ENCODE data around the genes UNC45A and SLCO3A1.

- RRBS, result no CpG with 5 or more reads among the region's 15 CpGs
These were observed 78.8 kb upstream of the BLM start for GRCh38 chr15:90638112-90638989.

DNA sequence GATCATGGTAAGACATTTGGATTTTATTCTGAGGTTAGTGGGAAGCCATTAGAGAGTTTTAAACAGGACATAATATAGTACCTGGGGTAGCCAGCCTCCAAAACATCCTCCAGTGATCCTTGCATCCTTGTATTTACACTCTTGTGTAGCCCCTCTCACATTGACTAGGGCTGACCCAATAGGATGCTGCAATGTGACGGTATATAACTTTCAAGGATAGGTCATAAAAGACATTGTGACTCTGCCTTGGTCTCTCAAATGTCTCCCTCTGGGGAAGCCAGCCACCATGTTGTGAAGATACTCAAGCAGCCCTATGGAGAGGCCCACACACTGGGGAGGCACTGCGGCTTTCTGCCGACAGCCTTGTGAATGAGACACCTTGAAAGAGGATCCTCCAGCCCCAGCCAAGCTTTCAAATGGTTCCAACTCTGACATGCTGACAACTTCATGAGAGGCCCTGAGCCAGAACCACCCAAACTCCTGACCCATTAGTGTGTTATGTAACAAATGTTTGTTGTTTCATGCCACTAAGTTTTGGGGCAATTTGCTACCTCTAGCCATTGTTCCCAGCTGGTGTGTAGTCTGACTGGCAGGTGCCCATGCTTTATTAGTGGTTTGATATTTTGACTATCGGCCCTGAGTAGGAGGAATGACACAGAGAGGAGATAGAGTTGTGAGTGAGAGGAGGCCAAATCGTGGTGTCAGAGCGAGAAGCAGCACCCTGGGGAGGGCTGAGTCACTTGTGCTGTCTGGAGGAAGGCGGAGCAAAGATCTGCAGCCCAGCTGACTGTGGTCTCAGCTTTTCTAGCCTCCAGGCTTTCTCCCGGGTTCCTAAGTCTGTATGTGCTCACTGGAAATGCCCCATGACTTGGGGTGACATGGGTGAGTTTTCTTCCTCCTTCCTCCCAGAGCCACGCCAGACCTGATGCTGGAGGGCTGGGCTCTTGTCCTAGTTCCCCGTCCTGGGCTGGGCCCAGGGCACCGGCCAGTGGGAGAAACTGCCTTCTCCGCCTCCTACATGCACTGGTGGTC, 56.9 kb upstream of the BLM start:
- RRBS, result no CpG with 5 or more reads among the region's 12 CpGs

DNA sequence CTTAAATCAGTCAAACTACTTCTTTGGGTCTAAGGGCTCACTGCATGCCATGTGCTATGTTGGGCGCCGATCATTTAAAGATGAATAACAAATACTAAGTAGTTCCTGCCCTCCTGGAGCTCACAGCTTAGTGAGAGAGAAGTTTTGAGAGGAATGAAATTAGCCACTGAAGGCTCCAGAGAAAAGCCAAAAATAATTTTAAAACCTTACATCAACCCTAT, 44.5 kb downstream of the BLM start:
- RRBS, result no CpG with 5 or more reads among the region's 2 CpGs

- RRBS, result no CpG with 5 or more reads among the region's 6 CpGs
These were observed 60.0 kb upstream of the FURIN start for GRCh38 chr15:90808339-90808924.

DNA sequence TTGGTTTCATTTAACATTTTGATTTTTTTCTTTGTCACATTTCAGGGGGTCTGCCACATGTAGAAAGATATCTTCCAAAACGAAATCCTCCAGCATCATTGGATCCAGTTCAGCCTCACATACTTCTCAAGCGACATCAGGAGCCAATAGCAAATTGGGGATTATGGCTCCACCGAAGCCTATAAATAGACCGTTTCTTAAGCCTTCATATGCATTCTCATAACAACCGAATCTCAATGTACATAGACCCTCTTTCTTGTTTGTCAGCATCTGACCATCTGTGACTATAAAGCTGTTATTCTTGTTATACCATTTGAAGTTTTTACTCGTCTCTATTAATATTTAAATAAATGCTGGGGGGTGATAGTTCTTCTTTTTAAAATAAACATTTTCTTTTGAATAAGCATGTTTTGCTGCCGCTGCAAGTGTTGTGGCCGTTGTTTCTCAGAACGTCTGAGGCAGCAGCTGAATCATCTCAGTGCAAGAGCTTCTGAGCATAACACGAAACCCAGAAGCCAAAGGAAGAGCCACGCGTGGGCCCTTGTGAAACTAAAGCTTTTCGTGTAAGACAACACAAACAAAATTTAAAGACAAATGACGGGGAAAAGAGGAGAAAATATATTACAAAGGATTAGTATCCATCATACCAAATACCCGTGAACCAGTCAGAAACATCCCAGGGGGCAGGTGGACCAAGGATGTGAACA, 53.2 kb upstream of the FURIN start:
- RRBS, result no CpG with 5 or more reads among the region's 15 CpGs

- RRBS, result no CpG with 5 or more reads among the region's 3 CpGs
These were observed 7.8 kb upstream of the FURIN start for GRCh38 chr15:90860686-90860943.

- RRBS, result no CpG with 5 or more reads among the region's 9 CpGs
These were observed 7.1 kb upstream of the FURIN start for GRCh38 chr15:90861301-90861766.

- RRBS, result no CpG with 5 or more reads among the region's 5 CpGs
These were observed 965 bp upstream of the FES start for GRCh38 chr15:90883349-90883728.

- RRBS, result no CpG with 5 or more reads among the region's 5 CpGs
These were observed 3.1 kb downstream of the MAN2A2 start for GRCh38 chr15:90906201-90906628.

DNA sequence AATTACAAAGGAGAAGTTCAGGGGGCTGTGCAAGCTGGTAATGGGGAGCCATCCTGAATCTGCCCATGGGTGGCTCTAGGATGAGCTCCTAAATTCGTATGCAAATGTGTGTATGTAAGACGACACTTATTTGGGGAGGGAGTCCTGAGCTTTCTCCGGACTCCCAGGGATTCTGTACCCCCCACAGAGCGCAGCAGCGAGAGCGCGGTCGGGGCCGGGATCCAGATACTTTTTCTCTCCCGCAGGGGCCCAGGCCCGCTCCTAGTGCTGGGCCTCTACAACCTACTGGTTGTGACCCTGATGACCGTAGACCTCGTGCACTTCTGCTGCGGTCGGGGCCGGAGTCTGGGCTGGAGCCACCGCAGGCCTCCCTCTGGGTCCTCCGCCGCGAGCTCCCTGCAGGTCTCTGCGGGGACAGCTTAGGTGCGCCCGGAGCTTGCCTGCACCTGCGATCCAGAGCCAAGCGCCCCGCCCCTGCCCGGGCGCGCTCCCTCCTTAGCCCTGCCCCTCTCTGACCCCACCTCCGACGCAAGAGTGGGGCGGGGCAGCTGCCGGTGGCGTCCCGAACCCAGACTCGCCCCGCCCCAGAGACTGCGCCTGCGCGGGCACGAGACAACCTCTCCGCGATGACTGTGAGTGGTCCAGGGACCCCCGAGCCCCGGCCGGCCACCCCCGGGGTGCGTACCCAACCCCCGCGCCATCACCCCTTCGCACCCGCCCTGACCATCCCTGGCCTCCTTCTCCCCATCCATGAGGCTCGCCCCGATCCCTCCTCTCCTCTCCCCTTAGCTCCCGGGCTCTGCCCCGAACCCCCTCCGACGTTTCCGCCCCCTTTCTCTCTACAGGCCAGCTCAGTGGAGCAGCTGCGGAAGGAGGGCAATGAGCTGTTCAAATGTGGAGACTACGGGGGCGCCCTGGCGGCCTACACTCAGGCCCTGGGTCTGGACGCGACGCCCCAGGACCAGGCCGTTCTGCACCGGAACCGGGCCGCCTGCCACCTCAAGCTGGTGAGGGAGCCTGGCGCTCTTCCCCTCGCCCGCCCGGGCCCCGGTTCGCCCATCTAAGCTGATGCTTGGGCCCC, at the start of gene UNC45A:
TSS of gene UNC45A (plus strand) at position 587 of the 1,081 bp plus-strand sequence.
- RRBS, result 1% methylated on average over 40 of the region's 76 CpGs

DNA sequence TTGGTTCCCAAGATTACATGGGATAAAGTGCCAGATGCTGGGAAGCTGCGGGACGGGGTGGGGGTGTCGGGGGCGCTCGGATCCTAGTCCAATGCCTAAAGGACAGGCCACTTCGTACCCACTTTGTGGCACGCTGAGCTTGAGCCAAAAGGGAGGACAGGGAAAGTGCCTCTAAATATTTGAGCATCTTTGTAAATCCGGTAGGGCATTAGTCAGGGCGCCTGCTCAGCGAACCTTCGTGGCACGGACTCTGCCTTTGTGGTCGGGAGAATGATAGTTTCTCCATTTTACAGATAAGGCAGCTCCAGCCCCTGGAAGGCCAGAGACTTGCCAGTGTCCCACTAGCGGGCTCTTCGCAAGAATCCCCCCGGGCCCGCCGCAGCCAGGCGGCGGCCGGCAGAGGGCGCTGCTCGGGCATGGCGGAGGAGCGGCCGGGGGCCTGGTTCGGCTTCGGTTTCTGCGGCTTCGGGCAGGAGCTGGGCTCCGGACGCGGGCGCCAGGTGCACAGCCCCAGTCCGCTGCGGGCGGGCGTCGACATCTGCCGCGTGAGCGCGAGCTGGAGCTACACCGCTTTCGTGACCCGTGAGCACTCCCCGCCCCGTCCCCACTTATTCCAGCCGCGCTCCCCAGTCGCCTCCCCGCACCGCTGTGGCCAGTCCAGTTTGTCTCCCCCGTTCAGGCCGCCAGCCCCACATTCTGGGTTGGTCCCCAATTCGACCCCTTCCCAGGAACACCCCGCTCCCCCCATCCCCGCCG, 1.8 kb downstream of the RCCD1 start:
- RRBS, result 26% methylated on average over 11 of the region's 59 CpGs

- RRBS, result no CpG with 5 or more reads among the region's 10 CpGs
These were observed 10.5 kb upstream of the VPS33B start for GRCh38 chr15:91032804-91033391.

DNA sequence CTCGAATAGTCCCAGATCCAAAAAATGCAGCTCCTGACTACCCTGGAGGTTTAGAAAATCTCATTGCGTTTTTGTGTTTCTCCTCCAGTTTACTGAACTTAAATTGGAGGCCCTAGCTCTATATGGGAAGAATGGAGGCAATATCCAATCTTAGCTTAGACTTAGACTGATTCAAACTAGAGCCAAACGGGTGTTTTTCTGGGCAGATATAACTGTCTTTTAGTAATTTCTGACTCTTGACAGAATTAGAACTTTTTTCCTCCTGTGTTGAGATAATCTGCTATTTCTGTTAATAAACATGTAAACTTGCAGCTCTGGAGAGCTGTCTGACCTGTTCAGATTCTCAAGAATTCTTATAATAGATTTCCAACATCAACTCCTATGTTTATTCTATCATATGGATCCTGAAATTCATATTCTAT, 357.2 kb upstream of the SLCO3A1 start:
- RRBS, result no CpG with 5 or more reads among the region's 3 CpGs

DNA sequence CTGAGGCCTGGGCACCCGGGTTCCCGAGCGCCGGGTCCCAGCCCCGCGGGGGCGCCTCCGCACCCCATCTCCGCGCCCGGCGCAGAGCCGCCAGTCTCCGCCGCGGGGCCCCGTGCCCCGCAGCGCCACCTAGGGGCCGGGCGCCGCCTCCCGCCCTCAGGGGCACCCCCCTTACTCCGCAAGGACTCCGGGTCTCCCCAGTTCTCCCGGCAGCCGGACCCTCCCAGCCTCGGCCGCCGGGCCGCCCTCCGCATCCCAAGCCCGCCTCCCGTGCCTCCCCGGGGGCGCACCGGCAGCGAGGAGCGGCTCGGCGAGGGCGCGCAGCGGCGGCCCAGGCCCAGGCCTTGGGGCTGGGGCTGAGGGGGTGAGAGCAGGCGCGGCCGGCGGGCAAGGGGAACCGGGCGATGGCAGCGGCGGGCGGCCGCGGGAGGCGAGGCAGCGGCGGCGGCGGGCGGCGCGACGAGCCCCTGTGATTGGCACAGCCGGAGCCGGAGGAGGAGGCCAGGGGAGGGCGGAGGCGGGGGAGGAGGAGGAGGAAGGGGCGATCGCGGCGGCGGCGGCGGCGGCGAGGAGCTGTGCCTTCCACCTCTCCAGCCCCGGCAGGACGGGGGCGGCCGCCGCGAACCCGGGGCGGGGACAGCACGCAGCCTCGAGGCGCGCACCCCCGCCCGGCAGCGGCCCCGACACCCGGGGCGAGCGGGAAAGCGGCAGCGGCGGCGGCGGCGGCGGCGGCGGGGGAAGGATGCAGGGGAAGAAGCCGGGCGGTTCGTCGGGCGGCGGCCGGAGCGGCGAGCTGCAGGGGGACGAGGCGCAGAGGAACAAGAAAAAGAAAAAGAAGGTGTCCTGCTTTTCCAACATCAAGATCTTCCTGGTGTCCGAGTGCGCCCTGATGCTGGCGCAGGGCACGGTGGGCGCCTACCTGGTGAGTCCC, at the start of gene SLCO3A1:
TSS of gene SLCO3A1 (plus strand) at position 542 of the 931 bp plus-strand sequence.
- RRBS, result 1% methylated on average over 75 of the region's 122 CpGs

GRCh38 chr15:91854098-91855272, 977 bp downstream of the SLCO3A1 start:
- RRBS, result 7% methylated on average over 26 of the region's 67 CpGs

DNA sequence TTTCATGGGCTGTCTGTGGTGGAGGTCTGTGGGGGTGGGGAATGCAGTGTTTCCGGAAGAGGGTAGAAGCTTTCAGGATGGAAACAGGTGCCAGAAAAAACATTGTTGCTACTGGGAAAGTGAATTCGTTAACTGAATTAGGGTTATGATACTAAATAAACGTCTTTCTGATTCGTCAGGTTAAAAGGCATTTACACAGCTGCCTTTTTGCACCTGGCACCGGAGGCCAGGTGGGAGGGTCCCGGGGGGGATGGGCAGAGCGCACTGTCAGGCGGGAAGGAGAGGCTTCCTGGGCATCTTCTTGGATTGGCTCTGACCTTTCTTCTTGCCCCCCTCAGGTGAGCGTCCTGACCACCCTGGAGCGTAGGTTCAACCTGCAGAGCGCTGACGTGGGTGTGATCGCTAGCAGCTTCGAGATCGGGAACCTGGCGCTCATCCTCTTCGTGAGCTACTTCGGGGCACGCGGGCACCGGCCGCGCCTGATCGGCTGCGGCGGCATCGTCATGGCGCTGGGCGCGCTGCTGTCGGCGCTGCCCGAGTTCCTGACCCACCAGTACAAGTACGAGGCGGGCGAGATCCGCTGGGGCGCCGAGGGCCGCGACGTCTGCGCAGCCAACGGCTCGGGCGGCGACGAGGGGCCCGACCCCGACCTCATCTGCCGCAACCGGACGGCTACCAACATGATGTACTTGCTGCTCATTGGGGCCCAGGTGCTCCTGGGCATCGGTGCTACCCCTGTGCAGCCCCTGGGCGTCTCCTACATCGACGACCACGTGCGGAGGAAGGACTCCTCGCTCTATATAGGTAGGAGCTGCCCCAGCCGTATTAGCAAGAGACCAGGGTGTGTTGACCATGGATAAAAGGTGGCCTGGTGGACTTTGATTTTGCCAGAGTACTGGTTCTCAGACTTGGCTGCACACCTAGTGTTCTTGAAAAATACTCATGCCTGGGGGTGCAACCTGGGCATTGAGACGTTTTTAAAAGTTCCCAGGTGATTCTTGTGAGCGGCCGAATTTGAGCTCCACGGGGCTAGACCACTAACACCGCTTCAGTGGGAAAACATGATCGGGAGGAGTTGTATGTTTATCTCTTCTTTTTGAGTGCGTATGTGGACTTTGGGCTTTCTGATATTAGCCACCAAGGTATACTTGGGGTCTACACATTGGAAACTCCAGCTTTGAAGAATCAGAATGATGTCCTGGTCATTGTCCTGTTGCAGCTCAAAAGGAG, 62.6 kb downstream of the SLCO3A1 start:
- RRBS, result no CpG with 5 or more reads among the region's 68 CpGs

DNA sequence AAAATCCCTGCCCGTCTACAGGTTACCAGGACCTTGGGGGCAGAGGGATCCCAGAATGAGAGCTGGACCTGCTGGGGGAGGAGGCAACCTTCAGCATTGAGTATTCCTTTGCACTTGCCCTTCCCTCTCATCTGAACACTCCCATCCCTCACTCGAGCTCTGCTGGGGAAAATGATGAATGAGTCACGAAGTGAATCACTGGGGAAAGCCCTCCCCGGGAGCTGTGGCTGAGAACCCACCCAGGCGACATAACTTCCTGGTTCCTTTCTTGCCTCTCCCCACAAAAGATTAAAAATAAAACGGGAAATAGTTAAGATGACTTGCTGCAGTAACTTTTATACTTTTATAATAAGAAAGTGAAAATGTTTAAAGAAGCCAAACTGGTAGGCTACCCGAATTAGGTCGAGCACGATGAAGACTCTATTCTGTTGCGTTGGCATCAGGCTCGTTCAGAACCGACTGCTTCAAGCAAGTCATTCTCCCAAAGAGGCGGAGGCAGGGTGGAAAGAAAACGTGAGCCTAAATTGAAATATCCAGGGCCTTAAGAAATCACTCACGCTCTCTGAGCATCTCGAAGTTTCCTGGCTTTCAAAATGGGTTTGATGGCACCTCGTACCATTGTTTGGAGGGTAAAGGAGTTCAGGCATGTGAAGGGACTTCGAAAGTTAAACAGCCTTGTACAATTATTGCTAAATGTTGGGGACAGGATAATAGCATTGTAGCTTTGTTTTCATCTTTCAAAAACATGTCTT, 216.3 kb downstream of the SLCO3A1 start:
- RRBS, result no CpG with 5 or more reads among the region's 18 CpGs

GRCh38 chr15:92130791-92130990, 263.0 kb upstream of the ST8SIA2 start:
- RRBS, result no CpG with 5 or more reads among the region's 2 CpGs

DNA sequence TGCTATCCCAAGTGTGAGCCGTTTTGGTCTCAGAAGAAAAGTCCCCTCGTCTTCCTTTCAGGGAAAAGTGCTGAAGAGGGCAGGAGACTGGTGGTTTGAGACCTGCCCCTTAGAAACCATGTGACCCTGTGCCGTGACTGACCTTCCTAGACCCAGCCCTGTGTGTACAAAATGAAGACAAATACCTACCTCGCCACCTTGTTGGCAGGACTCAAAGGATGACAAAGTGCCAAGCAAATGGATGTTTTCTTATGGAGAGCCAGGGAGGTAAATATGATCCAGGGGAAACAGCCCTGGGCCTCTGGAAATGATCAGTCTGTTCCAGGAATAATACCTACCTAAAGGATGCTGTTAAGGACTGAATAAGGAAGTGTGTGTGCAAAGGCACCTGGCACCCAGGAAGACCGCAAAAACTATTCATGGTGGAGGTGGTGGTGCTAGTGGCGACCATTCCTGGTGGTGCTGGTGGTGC, 41.2 kb downstream of the FAM174B start:
- RRBS, result no CpG with 5 or more reads among the region's 6 CpGs

DNA sequence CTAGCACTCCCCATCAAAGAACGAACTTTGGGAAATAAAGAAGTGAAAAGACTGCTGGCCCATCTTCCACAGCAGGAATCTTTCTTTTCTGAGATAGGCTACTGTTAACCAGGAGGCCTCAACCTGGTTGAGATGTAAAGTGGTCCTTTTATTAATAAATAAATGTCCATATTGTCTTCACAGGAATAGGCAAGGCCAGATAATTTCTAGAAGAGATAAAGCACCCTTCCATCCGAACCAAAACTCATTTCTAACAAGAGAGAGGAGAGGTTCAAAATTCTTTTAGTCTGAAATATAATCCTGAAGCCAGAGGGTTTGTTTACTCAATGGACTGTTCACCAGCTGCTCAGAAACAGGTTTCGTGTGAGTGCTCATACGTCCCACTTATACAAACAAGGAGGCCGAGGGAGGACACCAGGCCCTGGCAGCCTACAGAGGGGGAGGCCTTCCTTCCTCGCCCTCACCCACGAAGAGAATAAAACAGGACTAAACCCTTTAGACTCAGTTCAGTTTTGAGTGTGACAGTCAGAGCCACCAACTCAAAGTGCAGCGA, 17.5 kb downstream of the FAM174B start:
- RRBS, result no CpG with 5 or more reads among the region's 8 CpGs